ENCODE data around the genes B3GAT3, C11orf98, SLC22A24 and PLAAT5.

DNA sequence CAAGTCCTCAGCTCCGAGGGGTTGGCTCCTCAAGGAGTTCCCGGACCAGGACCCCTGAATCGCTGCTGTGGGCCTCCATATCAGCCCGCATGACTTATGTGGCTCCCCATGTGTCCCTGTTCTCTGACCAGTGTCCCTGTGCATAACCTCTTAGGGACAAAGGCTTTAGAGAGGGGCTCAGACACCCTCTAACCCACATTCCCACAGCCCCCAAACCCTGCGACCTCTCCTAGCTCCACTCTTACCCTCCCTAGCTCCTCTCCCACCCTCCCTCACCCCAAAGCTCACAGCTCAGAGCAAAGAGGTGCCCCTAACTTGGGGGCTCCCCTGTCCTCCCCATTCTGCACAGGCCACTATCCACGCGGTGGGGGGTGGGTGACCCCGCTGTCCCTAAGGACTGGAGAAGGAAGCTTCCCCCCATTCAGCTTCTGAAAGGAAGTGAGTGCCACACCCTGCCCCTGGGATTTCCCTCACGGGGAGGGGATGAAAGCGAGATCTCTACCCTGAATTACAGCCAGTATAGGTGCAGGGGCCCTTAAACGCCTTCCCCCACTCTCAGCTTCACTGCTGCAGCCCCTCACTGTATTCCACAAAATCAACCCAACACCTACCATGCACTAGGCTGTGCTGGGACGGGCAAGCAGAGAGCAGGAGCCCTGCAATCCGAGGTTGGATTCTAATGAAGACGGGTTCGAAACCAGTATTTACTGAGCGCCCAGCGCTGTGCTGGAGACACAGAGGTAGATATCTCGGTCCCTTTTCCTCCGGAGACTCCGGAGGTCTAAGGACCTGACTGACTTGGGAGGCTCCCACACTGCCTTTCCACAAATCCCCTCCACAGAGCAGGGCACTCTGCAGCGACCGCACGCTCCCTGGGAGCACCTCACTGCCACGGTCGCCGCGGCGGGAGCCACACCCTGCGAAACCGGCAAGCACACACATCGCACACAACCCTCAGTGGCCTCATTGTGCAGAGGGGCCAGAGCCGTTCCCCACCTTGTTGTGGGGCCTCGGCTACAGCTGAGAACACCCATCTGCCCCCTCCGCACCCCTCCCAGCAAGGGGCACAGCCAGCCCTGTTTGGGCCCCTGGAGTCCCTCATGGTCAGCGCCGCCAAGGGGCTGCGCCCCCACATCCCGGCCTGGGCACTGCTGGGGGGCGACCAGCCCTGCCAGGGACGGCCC is 1.9 kb downstream of the AHNAK start:
- PRO-cap, result bidirectional peak, plus-strand start at position 513 of the sequence, minus-strand start at position 430 of the sequence; bidirectional peak, plus-strand start at position 966 of the sequence, minus-strand start at position 888 of the sequence

- PRO-cap, result no peak
These were observed 13.5 kb downstream of the EEF1G start for GRCh38 chr11:62560025-62560729.

- PRO-cap, result no peak
These were observed 13.0 kb downstream of the EEF1G start for GRCh38 chr11:62560730-62561115.

- PRO-cap, result no peak
These were observed 6.4 kb downstream of the EEF1G start for GRCh38 chr11:62567205-62567854.

DNA sequence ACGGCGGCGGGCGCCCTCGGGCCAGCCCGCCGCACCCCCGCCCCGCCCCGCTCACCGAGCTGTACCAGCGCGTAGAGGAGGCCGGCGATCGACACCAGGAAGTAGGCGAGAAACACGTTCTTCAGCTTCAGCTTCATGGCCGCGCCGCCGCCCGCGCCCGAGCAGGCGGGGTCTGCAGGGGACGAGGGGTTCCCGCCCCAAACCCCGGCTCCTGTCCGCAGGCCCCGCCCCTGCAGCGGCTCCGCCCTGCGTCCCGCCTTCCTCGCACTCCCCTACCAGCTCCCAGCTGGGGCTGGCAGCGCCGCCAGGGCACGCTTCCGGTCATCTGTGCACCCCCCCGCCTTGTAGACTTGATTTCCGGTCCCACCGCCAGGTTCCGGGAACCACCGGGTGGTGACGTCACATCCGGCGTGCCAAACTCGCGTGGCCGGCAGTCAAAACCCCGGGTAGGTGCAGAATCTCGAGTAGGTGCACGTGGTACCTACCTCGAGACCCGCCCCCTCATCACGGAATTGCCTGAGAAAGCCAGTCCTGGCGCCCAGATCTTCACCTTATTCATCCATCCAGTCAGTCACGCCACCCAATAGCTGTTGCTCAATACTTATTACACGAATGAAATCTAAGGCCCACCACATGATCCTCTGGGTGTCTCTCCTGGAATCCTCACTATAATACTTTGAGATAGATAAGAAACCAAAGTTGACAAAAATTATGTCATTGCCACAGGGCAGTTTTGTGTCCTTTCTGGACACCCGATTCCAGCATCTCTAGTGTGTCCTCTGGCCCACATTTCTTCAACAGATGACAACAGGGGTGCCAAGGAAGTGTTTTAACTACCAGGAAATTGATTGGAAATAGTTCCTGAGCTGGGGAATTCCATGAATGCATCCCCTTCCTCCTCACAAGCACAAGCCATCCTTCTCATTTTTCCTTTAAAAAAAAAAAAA is at the start of gene B3GAT3:
TSS of gene B3GAT3 (minus strand) at position 176 of the 947 bp plus-strand sequence.
- PRO-cap, result bidirectional peak, plus-strand start at position 402 of the sequence, minus-strand start at position 174 of the sequence

DNA sequence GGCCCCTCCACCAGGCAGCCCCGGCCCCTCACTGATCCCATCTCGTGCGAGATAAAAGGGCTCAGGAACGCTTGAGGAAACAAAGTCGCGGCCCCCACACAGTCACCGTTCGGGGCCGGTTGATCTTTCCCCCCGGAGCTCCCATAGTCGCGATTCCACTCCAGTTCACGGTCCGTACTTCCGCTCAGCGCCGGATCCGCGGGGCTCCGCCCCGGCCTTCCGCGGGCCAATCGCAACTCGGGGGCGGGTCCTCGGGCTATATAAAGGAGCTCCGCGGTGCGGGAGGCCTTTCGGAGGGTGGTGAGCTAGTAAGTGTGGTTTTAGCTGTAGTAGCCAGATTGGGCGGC is at the start of gene C11orf98:
TSS of gene C11orf98 (minus strand) at position 186 of the 347 bp plus-strand sequence.
- PRO-cap, result bidirectional peak, plus-strand start at position 288 of the sequence, minus-strand start at position 140 of the sequence

DNA sequence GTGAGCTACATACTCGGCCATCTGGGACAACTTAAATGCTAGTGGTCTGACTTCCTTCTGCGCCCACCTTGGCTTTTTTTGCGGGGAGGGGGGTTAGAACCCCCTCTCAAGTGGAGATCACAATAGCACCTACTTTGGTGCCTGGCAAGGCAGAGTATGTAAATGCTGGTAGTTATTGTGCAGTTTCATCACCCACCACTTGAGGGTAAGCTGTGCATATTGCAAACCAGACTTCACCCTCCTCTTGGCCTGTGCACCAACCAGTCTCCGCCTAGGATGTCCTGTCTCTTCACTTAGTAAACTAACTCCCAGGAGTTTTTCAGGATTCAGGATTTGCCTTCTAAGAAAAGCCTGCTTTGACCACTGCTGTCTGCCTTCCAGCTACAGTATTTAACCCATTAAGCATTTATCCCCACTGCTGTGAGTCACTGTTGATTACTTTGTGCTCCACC is 1.9 kb upstream of the UBXN1 start:
- PRO-cap, result no peak

DNA sequence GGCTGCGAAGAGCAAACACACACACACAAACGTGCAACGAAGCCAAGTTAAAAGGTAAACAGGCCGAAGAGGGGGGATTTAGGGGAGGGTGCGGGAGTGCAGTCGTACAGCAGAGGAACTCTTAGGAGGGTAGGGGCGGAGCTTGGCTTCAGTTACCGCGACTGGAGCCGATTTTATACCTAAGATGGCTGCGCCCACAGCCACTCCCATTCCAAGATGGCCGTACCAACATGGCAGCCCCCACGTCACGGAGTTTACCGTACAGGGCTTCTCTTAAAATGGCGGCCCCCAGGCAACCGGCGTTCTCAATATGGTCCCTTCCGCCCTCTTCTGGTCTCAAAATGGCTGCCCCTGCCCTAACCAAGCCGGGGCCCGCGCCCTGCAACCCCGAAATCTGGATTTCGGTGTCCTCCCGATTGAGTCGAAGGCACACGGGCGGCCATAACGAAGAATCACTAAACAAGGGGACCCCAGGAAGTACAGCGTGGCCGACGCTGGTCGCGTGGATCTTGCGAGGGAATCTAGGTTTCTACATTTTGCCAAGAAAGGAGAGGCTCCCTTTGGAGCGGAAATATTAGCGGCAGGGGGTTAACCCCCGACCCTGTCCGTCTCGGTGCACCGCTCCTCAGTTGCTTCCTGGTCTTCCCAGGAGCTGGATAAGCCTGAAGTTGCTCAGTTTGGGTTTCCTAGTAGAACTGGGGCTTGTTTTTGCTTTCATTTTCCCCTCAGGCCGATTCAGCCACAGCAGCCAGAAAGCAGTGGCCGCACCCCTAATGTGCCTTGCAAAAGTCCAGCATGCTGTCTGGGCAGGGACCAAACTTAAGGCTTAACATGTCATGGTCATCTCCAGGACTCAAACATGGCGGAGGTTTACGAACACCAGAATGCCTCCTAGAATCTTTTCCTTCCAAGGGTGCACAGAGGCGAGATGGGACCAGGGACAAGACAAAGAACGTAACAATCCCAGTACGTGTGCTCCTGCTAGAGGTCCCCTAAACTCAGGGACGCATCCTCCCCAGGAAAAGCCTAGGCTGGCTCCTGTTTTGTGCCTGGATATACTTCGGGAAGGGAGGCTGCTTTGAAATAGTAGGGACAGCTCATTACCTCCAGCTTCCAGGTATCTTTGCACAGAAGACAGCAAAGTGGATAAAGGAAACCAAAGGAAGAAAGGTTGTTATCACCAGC is 2.3 kb downstream of the GNG3 start:
- PRO-cap, result bidirectional peak, plus-strand start at position 302 of the sequence, minus-strand start at position 123 of the sequence; unidirectional peak, minus-strand start at position 697 of the sequence

DNA sequence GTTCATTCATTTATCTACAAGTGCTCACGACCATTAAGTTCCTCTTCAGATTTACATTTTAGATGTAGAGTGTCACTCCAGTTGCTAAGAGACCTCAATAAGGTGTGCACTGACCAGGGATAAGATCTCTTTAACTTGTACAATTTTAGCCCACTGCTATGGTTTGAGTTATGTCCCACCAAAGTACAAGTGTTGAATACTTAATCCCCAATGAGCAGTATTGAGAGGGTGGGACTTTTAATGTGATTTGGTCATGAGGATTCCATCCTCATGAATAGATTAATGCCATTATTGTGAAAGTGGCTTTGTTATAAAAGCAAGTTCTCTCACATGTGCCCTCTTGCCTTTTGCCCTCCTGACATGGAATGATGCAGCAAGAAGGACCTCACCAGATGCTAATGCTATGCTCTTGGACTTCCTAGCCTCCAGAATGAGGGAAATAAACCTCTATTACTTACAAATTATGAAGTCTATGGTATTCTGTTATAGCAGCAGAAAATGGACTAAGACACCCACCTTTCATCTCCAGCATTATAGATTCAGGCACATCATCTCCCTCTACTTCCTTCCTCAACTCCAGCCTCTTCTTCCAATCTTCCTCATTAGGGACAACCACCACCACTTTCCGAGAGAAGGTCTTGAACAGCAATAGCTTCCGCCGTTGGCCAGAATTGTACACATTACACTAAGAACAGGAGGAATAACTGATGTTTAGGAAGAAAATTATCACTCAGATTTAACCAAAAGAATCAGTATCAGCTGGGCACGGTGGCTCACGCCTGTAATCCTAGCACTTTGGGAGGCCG is 7.5 kb downstream of the HNRNPUL2 start:
- PRO-cap, result no peak

- PRO-cap, result no peak
These were observed 5.8 kb downstream of the NXF1 start for GRCh38 chr11:62799363-62799947.

GRCh38 chr11:62854180-62854571 is 14.8 kb upstream of the WDR74 start:
- PRO-cap, result no peak

- PRO-cap, result bidirectional peak, plus-strand start at chr11:62856134, minus-strand start at chr11:62855882; unidirectional peak, minus-strand start at chr11:62856716
These were observed 16.8 kb upstream of the WDR74 start for GRCh38 chr11:62855963-62856806.

DNA sequence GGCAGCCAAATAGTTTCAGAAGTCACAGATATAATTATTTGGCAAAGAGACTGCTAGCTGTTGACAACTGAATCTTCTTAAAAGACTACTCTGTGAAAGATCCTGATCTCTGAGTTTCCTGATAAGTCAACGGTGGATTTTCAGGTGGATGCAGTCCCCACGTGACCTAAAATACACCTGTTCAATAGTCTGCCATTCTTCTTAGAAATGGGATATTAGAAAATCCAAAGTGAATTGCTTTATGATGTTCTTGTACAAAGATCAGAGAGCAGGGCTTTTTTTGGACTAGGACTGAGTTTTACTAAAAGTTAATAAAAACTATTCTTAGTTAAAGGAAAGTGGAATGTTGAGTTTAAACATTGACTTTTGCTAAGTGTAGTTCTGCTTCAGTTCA is at the start of gene SLC22A24:
TSS of gene SLC22A24 (minus strand) at position 238 of the 394 bp plus-strand sequence.
- PRO-cap, result no peak

GRCh38 chr11:63490166-63491455 is at the start of gene PLAAT5:
Gene PLAAT5, minus strand, starts transcription at chr11:63491167.
- PRO-cap, result bidirectional peak, plus-strand start at chr11:63491199, minus-strand start at chr11:63490911

- PRO-cap, result unidirectional peak, plus-strand start at chr11:63535205
These were observed 1.6 kb upstream of the PLAAT4 start for GRCh38 chr11:63534969-63535498.

DNA sequence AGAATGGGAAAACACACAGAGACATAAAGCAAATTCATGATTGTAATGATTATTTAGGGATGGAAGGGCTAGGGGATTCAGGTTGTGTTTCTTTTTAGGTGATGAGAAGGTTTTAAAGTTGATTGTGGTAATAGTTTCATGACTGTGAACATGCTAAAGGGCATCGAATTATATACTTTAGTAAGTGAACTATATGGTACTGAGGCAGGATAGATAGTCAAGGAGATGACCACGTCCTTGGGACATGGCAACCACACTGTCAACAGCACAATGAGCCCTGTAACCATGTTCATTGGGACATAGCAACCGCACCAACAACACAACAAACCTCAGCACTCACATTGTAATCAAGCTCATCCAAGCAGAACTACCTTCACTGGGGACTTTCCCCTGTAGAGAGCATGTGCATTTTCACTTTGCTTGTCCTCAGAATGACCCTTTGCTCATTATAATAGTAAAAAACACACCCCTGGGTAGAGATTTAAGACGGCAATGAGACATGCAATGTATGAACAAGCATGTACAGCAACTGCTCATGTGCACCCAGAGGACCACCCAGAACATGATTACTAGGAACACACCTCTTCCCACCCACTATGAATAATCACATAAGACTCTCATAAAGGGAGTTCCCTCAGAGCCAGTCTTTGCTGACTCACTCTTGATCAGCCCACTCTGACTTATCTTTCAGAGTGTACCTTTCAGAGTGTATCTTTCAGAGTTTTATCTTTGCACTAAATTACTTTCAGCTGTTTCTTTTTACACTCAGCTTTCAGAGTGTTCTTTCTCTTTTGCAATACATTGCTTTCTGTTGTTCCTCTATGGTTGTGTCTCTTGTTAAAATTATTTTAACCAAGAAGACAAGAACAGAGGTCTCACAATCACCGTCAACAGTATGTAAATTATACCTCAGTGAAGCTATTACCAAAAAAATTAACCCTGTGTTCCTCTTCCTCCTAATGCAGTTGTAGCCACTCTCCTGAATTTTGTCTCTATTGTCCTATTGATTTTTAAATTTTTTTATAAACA is 4.0 kb upstream of the PLAAT2 start:
- PRO-cap, result no peak

- PRO-cap, result no peak
These were observed 907 bp downstream of the ATL3 start for GRCh38 chr11:63670296-63670642.

GRCh38 chr11:63760930-63762006 is 7.3 kb downstream of the ZFTA start:
- PRO-cap, result no peak

DNA sequence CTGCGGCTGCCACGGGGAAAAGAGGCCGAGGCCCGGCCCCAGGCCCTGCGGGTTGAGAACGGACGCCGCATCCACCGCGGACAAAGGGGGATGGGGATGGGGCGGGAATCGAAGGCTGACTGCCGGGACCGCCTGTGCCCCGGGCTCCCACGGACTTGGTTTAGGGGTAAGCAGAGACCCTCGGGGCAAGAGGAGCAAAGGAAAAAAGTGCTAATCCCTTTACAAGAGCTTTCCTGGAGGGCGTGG is 6.2 kb downstream of the ZFTA start:
- PRO-cap, result no peak

DNA sequence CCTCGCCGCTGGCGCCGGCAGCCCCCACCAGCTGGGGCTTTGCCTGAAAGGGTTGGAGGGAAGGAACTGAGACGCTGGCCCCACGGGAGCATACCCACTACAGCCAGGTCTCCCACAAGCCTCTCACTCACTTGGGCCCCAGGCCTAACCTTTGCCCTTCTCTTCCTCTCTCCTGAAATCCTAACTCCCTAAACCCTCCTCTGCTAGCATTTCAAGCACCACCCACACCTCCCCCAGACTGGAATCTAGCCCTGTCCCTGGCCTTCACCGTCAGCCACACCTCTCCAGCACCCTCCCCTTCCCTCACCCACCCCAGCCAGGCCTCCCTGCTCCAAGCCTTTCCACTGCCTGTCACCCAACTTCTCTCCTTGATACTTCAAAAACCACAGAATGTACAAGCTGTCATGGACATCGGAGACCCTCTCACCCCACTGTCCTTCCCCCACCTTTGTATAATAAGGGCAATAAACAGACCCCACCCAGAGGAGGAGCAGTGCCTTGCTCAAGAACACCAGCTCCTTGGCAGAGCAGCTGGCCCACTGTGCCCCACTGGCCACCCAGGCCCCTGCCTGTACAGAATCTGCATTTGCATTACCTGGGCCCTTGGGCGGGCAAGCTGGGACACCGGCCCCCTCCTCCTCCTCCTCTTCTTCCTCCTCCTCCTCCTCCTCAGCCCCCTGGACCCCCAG is 3.2 kb downstream of the ZFTA start:
- PRO-cap, result no peak

All from colonic mucosa (tissue), 1 donor.